Left ventricle myocardium (tissue), 1 donor: ENCODE results near the gene PABPN1.

GRCh38 chr14:23321376-23321910 is at the start of gene PABPN1:
PABPN1 (plus strand) TSS chr14:23321457.
- PRO-cap, result bidirectional peak, plus-strand start at chr14:23321457, minus-strand start at chr14:23321083; unidirectional peak, plus-strand start at chr14:23321606; bidirectional peak, plus-strand start at chr14:23321960, minus-strand start at chr14:23321872

GRCh38 chr14:23364080-23364589 is 837 bp downstream of the EFS start:
- PRO-cap, result no peak

GRCh38 chr14:23366017-23366120 is 897 bp upstream of the EFS start:
- PRO-cap, result no peak

- PRO-cap, result bidirectional peak, plus-strand start at chr14:23380297, minus-strand start at chr14:23380018
Measured at GRCh38 chr14:23379741-23380534, 3.1 kb downstream of the CMTM5 start.

GRCh38 chr14:23388813-23389270 is 12.0 kb downstream of the CMTM5 start:
- PRO-cap, result unidirectional peak, minus-strand start at chr14:23389121

DNA sequence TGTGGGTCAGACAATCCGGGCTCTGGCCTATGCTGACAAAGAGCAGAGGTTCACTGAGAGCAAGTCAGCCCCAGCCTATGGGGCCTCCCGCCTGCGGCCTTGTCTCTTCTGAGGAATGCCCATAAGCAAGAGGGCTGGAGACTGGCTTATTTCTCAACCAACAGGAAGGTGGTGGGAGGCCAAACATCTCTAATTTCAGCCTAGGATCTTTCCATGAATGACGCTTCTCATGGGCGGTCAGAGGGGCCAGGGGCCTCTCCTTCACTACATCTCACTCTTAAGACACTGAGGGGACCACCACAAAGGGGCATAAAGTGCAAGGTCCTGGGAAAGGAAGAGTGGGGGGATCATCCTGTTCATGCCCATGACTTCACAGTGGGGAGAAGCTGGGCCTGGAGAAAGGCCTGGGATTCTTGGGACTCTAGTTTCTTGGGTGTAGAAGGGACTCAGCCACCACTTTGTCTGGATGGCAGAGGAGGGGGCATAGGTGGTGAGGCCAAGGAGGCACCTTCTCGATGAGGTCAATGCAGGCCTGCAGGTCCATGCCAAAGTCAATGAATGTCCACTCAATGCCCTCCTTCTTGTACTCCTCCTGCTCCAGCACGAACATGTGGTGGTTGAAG is 8.2 kb downstream of the MYH6 start:
- PRO-cap, result unidirectional peak, minus-strand start at position 113 of the sequence; unidirectional peak, minus-strand start at position 425 of the sequence

DNA sequence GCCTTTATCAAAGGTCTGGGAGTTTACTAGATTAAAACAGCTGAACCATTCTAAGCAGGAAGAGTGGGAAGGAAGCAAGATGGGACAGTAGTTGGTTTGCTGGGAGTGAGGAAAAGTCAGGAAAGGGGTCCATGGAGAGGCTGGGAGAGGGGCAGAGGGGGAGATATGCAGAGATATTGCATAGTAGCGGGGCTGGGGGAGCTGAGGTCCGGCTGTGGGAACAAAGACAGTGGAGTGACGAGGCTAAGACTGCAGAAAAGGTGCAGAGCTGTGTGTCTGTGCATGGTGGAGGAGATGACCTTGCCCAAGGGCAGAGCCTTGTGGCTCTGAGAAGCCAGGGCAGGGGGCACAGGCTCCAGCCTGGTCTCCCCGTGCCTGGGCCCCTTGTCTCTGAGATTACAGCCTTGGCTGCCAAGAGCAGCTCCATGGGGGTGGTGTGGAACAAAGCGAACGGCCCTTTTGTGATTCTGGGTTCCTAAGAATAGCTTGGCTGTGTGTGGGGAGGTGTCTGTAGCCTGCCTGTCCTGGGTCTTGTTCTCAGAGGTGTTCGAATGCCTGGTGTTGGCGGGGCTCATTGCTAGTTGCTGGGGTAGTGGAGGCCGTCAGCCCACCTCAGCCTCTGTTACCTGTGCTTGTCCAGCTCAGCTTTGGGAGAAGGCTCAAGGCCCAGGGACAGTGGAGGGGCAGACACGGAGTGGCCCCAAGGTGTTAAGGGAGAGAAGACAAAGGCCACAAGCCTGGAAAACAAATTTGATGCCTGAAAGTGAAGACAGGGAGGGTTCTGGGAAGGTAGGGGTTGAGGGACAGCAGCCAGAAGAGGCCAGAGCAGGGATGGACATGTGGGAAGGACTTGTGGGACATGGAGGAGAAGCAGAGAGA is 7.2 kb upstream of the MYH7 start:
- PRO-cap, result bidirectional peak, plus-strand start at position 540 of the sequence, minus-strand start at position 391 of the sequence

DNA sequence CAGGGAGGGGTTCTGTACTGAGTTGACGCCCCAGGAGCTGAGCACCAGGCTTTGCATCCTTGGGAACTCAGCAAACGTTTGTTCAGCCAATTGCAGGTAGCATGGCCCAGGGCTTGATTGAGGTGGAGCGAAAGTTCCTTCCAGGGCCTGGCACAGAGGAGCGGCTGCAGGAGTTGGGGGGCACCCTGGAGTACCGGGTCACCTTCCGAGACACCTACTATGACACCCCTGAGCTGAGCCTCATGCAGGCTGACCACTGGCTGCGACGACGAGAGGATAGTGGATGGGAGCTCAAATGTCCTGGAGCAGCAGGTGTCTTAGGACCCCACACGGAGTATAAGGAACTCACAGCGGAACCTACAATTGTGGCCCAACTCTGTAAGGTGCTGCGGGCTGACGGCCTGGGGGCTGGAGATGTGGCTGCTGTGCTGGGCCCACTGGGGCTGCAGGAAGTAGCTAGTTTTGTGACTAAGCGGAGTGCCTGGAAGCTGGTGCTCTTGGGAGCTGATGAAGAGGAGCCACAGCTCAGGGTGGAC is 654 bp downstream of the THTPA start:
- PRO-cap, result no peak

DNA sequence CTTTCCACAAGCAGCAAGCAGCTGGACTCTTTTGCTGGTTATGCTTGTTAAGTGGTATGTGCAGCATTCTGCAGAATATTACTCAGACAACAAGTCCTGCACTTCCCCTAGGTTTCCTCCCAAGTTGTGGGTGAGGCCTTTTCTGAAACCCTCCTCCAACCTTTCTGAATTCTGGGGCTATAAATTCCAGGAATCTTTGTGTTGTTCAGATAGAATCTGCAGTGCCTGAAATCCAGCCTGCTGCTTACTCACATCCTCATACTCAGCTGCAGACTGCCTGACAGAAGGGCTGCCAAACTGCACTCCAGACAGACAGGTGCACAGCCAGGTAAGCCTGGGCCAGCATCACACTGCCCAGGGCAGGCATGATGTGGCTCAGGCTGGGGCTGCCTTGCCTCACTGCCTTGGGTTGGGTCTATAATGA is 6.2 kb upstream of the DHRS2 start:
- PRO-cap, result no peak

DNA sequence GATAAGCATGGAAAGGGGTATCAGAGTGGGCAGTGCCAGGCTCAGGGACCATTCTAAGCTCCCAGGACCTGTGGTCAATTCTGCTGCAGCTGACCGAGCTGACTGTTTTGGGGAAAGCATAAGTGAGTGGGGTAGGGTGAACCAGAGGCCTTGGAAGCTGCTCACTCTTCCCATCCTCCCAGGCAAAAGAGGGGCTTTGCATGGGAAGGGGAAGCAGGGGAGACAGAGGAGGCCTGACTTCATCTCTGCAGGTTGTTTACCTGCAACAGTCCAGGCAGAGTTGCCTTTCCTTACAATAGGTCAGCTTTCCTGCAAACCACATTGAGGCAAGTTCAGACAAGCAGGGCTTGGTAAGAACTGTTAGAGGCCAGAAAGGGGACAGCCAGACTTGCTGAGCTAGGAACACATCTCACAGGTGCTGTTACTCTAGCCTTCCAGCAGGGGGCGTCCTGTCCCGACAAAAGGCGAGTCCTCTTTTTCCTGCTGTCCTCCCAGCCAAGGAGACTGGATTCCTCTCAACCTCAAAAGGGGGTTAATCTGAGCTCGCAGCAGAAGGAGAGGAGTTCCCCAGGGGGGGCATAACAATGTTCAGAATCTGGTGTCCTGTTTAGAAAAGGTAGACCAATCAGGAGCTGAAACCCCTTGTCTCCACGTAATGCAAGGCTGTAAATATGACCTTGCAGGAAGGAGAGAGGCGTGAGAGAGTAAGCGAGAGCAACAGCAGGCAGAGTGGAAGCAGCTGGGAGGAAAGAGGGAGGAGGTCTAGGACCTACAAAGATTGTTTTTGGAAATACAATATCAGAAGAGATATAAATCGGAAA is 4.3 kb upstream of the DHRS2 start:
- PRO-cap, result no peak

GRCh38 chr14:23663502-23663743 is 27.3 kb downstream of the DHRS2 start:
- PRO-cap, result no peak

GRCh38 chr14:24071751-24072846 is 737 bp downstream of the CPNE6 start:
- PRO-cap, result no peak

GRCh38 chr14:24146256-24146460 is 252 bp downstream of the PSME2 start:
- PRO-cap, result no peak

DNA sequence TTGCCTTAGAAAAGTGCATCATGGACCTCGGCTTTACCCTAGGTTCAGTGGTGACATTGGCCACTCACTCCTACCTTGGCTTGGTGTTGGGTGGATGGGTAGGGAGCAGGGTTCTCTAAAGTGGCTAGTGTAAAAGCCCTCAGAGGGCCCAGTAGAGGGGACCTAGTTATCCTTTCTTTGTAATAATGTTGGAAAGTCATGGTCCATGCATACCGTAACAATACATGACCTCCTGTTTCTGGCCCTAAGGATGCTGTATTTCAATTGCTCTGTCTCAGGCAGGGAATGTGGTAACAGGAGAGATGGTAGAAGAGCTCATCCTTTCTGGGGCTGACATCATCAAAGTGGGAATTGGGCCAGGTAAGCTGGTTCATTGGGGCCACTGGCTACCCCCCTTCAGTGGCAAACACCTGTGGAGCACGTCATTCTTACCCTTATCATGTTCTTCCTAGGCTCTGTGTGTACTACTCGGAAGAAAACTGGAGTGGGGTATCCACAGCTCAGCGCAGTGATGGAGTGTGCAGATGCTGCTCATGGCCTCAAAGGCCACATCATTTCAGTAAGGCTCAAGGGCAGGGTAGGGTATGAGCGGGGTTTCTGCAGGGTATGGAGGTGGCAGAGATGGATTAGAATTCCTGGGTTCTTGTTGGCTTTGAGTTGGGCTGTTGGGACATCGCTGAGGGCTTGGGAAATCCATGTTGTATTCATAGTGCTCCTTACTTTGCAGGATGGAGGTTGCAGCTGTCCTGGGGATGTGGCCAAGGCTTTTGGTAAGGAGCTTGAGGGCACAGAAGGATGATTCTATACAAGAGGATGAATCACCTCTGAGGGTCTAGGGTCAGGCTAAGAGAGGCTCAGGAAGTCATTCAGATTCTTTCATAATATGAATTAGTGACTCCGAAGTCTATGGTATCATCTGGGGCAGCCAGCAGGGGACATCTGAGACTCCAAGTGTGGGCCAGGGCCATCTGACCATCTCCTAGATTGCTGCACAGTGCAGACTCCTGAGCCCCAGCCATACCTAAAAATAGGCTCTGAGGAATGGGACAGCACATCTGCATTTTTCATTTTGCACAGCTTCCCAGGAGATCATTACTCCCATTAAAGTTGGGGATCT is 4.4 kb downstream of the GMPR2 start:
- PRO-cap, result no peak

DNA sequence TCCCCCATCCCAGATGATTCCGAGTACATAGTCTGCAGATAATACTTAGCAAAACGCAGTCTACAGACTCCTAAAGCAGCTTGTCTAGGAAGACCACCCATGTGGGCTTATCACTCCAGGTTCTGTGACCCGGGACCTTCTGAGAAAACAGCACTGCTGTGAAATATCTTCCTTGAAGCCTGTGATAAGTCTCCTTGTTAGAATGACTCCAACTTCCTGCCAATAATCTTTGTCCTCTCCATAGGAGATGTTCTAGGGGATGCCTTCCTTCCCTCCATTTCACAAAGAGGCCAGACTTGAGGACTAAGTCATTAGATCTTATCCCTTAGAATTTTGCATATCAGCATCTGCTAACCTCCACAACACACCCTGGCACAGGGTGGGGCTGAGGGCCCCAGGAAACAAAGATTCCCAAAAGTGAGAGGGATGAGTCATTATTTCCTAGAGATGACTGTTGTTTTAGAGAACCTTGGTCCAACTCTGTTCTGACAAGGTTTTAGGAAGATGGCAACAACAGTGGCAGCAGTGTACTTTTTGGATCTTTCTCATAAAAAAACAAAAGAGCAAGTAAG is 5.9 kb downstream of the LTB4R start:
- PRO-cap, result no peak

- PRO-cap, result no peak
Measured at GRCh38 chr14:24375810-24376966, 8.2 kb downstream of the NFATC4 start.

DNA sequence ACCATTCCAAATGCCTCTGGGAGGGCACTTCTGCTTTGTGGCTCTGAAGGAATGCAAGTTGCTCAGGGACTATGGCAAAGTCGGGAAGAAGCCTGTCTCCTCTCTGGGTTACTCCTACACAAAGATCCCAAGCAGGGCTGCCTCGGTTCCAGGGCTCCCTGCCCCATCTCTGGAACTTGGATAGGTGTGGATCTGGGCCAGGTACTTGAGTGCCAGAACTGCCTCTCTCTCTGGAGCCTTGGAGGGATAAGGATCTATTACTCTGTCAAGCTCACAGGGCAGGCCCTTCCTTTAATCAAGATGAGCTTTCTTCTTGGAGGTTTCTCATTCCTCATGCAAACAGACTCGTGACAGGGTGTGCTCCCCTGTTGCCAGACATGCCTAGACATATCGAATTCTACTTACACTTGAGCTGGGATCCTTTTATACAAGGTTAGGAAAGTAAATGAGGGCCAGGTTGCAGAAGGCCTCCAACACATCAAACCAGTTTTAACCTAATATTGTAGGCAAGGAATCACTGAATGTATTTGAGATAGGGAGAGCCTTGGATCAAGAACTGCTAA is 2.6 kb upstream of the NYNRIN start:
- PRO-cap, result no peak

DNA sequence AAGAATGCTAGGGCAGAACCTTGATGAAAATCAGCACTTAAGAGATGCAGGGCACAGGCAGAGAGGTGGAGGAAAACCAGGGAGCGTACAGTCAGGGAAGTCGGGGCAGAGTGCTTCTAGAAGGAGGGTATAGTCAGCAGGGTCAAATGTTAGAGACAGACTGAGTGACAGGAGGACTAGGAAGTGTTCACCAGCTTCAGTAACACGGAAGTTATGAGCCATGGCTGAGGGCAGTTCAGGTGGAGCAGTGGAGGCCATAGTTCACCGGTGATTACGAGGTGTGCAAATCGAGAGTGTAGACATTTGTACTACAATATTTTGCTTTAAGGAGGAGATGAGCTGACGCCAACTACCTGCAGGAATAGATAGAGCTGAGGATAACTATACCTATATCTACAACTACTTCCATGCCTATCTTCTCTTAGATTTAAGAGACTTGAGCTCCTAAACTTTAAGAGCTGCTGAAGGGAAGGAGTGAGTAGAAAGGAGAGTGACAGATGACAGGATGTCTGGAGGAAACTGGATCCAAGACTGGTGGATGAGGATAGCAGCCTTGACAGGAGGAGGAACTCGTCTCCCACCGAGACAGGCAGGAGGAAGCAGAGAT is 6.5 kb downstream of the CBLN3 start:
- PRO-cap, result no peak

- PRO-cap, result no peak
Measured at GRCh38 chr14:24430430-24431270, 896 bp downstream of the KHNYN start.

- PRO-cap, result no peak
Measured at GRCh38 chr14:24431271-24432404, 1.9 kb downstream of the KHNYN start.